ENCODE results near the genes ADAM21 and ADAM20.

GRCh38 chr14:70452027-70452269 is at the start of gene ADAM21:
Gene ADAM21 (plus strand): TSS chr14:70452174.
- PRO-cap, result no peak

GRCh38 chr14:70534909-70535322 is at the start of gene ADAM20:
Gene ADAM20 (minus strand): TSS chr14:70535004.
- PRO-cap, result no peak

- PRO-cap, result unidirectional peak, minus-strand start at chr14:70644210
These were observed 1.9 kb downstream of the TTC9 start for GRCh38 chr14:70643307-70644370.

DNA sequence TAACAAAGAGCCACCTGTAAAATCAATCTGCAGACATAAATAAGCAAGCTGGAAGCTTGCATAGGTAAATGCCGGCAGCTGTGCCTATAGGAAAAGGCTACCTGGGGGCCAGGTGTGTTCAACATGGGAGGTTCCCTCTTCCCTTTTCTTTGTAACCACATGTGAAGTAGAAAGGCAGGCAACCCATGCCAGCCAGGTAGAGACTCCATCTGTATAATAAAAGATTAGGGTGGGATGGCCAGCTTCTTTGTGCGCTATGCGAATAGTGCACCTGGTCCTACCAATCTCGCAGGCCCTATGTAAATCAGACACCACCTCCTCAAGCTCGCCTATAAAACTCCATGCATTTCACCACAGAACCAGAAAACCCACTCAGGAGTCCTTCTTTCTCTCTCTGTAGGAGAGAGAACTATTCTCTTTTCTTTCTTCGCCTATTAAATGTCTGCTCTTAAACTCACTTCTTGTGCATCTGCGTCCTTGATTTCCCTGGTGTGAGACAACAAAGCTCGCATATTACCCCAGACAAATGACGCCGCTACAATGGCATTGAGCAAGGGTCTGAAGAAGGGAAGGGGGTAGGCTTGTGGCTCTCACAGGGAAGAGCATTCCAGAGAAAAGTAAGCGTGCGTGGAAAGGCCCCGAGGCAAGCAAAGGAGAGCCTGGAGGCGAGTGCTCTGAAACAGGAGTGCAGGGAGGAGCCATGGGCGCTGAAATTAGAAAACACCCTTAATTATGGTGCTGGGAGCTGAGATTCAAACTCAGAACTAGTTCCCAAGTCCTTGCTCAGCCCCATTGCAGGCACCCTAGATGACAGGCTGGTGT is 67.3 kb downstream of the TTC9 start:
- PRO-cap, result no peak

DNA sequence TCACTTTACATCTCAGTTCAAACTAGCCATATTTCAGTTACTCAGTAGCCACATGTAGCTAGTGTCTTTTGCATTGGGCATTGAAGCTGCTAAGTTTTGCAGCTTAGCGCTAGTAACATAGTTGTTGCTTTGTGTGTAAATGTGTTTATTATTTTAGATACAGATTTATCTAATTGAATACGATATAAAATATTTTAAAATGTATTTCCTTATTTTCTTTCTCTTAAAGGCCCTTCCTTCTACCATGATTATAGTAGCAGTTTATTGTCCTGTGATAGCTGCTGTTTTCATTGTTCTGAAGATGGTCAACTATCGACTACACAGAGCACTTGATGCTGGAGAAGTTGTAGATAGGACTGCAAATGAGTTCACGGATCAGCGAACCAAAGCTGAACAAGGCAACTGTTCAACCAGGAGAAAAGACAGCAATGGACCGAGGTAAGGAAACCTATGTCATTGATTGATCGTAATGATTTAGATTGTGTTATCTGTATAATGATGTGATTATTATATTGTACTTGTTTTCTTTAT is 39.5 kb downstream of the PCNX1 start:
- PRO-cap, result no peak

DNA sequence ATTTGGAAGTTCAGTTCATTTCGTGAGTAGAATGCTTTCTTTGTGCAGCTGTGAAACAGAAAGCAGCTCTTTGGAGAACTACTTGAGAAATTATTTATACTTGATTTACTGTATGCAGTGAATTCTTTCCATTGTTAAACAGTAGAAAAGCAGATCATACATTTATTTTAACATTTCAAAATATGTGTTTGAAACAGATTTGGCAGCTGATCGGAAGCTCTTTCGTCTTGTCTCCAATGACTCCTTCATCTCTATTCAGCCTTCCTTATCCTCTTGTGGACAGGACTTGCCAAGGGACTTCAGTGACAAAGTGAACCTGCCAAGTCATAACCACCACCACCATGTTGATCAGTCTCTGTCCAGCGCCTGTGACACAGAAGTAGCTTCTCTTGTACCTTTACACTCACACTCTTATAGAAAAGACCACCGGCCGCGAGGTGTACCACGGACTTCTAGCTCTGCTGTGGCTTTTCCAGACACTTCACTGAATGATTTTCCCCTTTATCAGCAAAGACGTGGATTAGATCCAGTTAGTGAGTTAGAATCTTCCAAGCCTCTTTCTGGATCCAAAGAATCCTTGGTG is 69.6 kb downstream of the PCNX1 start:
- PRO-cap, result no peak

DNA sequence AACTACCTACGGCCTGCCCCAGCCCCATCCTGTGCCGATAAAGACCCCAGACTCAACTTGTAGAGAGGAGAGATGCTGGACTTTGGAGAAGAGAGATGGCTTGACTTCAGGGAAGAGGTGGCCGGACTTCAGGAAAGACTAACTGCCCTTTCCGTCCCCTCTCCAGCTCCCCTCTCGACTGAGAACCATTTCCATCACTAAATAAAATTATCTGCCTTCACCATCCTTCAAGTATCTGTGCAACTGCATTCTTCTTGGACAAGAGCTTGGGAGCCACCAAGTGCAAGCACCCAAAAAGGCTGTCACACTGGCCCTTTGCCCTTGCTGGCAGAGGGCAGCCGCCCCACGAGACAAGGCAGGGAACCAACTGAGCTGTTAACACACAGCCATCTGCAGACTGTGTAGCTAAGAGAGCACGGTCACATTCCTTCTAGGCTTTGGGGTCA is 198.8 kb upstream of the SIPA1L1 start:
- PRO-cap, result no peak

DNA sequence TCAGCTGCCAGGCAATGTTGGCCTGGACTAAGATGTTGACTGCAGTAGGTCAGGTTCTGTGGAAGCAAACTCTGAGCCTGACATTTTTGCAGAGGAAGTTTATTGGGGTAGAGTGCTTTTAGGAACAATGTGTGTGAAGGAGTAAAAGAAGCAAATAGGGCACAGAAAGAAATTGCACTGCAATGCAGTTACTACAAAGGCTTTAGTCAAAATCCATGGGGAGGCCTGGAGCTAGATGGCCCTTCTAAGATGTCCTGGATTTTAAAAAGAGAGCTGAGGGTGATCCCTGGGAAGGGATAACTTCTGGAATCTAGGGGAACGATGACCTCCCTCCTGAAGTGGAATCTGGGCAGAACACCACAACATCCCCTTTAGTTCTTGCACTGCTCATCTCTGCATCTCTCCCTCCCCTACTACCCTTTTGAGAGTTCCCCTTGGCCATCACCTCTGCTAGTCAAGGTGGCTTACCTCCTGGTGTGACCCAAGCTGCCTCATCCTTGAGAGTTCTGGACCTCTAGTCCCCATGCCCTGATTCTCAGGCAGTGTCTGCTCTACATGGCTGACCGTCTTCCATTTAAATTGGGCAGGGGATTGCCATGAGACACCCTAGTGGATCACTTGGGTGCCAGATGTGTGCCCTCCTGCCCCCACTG is 196.8 kb upstream of the SIPA1L1 start:
- PRO-cap, result no peak

DNA sequence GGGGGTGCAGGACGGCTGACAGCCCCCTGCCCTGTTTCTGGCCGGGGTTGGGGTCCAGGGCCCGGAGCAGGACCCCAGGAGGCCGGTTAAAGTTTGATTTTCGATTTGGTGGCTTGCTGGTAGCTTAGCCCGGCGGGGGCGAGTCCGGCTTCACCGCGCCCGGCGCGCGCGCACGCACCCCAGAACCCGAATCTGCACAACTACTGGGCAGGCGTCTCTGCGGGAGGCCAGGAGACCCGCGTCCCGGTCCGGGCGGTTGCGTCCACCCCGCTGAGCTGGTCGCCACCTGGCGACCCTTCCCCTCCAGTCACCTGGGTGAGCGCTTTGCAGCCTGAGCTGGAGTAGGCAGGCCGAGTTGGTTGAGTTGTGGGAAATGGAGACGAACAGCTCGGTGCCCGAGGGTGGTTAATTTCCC is 948 bp downstream of the SIPA1L1 start:
- PRO-cap, result bidirectional peak, plus-strand start at position 182 of the sequence, minus-strand start at position 194 of the sequence; bidirectional peak, plus-strand start at position 353 of the sequence, minus-strand start at position 298 of the sequence

GRCh38 chr14:71351594-71352278 is 31.5 kb downstream of the SIPA1L1 start:
- PRO-cap, result no peak

DNA sequence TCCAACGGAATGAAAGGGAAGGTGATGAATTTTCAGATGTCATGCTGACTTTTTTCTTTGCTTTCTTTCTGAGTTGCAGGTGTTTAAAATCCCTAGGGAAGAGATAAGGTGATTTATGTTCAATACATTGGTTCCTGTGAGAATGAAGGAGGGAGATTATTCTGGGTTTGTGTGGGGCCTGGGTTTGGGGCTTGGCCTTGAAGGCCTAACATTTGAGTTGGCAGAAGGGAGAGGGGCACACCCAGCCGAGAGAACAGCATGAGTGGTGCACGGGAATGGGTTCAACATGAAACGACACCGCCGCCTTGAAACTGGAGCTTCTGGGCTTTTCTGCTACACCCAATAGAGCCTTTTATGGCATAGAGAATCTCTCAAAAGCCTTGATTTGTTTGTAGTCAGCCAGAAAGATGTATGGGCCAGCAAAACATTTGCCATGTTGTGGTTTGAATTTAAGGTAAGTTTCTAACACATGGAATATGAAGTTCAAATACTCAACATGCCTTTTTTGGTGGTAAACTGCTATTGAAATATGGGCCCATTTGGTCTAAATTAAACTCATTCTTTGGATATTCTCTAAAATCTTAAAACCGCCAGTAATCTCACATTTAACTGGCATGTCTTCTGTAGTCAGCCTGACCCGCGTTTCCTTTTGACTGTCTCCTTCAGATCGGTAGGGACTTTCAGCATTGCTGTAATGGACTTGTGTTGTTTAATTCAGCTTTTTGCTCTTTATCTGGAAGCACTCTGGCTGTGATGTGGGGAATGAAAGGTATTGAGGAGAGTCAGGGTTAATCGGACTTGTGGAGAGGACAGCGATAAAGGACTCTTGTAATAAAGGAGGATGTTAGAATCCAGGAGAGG is 64.1 kb downstream of the SIPA1L1 start:
- PRO-cap, result no peak

GRCh38 chr14:71574836-71575405 is 254.6 kb downstream of the SIPA1L1 start:
- PRO-cap, result no peak

GRCh38 chr14:71597842-71598357 is 277.6 kb downstream of the SIPA1L1 start:
- PRO-cap, result no peak

GRCh38 chr14:71624006-71624434 is 303.7 kb downstream of the SIPA1L1 start:
- PRO-cap, result no peak

DNA sequence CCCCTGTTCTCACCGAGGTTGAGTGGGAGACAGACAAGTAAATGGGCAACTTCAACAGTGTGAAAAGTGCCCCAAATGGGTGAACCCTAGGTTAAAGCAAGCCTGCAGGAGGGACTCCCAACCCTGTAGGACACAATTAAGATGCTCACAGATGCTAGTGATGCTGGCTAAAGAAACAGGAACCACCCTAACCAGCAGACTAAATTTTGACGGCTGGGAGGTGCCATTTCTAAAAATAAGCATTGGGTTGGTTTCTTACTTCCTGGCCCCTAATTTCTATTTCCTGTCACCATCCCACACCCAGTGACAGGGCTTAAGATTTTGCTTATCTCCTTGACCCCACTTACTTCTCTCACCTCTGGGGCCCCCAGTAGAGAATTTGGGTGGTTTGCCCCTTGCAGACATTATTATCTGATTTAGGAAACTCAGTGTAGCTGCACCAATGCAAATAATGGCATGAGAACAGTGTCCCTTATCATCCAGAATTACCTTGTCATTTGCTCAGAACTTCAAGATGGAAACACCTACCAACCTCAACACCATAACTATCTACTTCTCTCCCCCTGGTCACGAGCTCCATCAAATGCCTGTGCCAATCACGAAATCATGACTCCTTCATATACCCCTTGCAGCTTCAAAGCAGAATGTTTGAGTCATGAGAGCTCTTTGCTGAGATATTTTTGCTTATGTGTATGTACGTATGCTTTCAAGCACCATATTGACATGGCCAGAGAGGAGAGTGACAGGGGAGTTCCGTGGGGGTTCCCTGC is 374.7 kb downstream of the DPF3 start:
- PRO-cap, result no peak

- PRO-cap, result unidirectional peak, minus-strand start at chr14:72617918
These were observed 276.4 kb downstream of the DPF3 start for GRCh38 chr14:72617146-72618263.

GRCh38 chr14:72643286-72643933 is 250.5 kb downstream of the DPF3 start:
- PRO-cap, result no peak

DNA sequence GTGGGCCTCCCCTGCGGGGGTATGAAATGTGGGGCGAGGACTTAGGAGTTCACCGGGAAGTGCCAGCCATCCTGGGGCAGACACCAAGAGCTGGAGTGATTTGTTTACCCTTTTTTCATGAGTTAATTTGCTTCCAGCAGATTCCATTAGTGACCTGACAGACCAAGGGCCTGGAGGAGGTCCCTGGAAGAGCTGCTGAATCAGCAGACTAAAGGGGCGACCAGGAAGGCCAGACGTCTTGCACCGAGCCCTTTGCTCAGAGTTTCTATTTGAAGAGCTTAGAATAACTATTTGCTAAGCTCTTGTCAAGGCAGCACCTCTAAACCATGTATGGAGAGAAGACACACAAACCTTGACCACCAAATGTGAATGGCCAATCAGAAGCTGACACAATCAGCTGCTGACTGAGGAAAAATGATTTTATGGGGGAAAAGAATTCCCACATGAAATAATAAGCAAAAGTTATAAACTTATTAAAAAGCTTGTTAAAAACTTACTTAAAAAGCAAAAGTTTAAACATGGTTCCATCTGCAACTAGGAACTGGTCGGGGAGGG is 37.0 kb downstream of the DPF3 start:
- PRO-cap, result no peak

- PRO-cap, result no peak
These were observed 1.6 kb downstream of the DPF3 start for GRCh38 chr14:72892156-72892811.

- PRO-cap, result no peak
These were observed 29.6 kb downstream of the RBM25 start for GRCh38 chr14:73087816-73088372.

Measured in sciatic nerve (tissue), 1 donor.